Spleen (tissue), 7 donors: ENCODE measurements around a stretch of chr6.

DNA sequence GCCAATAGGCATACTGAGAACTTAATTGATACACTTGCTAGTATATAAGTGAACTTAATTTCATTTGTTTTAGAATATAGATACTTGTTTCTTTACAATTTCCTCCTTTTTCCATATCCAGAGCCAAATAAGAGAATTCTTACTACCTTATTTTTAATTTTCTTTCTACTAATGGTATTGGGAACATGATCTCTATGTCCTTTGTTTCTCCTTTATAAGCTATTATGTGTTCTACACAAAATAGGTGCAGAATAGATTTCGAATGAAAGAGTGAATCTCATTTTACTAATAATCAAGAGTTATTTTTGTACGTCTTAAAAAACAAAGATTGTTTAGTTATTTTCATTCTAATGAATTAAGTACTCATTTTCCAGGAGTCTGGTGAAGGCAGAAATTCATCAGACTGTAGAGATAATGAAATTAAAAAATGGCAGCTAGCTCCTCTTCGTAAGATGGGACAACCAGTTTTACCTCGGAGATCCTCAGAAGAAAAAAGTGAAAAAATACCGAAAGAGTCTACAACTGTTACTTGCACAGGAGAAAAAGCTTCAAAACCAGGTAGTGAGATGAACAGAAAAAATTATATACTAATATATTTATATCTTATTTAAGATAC lies 58.7 kb downstream of the PHF3 start:
- PRO-cap, 4 experiments = no peak in any of the 4 experiments
- RAMPAGE, long total RNA, 4 experiments = no peak in any of the 4 experiments

- PRO-cap, 4 experiments = peak in 1 of 4 experiments; most common minus-strand start chr6:65374513 (in 1)
- RAMPAGE, long total RNA, 4 experiments = no peak in any of the 4 experiments
Observed at GRCh38 chr6:65374399-65374747, 73.1 kb downstream of the ZC3H11C start.

- PRO-cap, 4 experiments = no peak in any of the 4 experiments
- RAMPAGE, long total RNA, 4 experiments = no peak in any of the 4 experiments
Observed at GRCh38 chr6:67755430-67755864, 879.6 kb upstream of the ADGRB3 start.

DNA sequence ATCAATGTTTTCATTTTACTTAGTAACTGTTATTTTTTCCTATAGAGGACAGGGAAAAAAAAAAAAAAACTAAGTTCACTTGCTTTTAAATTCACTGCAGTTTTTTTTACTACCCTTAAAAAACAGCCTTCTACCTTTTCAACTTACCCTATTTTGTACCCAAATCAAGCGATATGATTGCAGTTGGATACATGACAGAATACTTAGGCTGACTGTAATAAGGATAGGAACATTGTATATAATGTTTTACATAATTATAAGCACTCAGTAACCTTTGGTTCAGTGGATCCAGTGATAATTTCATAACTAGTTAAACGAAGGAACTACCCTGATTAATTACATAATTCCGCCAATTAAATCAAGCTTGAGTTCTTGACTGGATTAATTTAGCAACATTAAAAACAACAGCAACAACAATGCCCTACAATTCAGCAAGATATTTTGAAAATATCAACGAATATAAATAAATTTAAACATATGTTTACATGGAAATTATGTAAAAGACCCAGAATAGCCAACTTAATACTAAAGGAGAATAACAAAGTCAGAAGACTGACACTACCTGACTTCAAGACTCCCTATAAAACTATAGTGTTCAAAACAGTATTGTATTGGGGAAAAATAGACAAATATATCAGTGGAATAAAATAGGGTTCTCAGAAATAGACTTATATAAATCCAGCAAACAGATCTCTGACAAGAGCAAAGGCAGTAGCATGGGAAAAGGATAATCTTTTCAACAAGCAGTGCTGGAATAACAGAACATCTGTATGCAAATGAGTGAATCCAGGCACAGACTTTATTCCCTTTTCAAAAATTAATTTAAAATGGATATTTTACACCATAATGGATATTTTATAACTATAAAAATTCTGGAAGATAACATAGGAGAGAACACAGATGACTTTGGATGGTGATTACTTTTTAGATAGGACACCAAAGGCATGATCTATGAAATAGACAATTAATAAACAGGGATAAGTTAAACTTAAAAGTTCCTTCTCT lies 593.5 kb upstream of the ADGRB3 start:
- PRO-cap, 4 experiments = no peak in any of the 4 experiments
- RAMPAGE, long total RNA, 4 experiments = no peak in any of the 4 experiments

- PRO-cap, 4 experiments = no peak in any of the 4 experiments
- RAMPAGE, long total RNA, 4 experiments = no peak in any of the 4 experiments
Observed at GRCh38 chr6:68757741-68758108, 122.6 kb downstream of the ADGRB3 start.

DNA sequence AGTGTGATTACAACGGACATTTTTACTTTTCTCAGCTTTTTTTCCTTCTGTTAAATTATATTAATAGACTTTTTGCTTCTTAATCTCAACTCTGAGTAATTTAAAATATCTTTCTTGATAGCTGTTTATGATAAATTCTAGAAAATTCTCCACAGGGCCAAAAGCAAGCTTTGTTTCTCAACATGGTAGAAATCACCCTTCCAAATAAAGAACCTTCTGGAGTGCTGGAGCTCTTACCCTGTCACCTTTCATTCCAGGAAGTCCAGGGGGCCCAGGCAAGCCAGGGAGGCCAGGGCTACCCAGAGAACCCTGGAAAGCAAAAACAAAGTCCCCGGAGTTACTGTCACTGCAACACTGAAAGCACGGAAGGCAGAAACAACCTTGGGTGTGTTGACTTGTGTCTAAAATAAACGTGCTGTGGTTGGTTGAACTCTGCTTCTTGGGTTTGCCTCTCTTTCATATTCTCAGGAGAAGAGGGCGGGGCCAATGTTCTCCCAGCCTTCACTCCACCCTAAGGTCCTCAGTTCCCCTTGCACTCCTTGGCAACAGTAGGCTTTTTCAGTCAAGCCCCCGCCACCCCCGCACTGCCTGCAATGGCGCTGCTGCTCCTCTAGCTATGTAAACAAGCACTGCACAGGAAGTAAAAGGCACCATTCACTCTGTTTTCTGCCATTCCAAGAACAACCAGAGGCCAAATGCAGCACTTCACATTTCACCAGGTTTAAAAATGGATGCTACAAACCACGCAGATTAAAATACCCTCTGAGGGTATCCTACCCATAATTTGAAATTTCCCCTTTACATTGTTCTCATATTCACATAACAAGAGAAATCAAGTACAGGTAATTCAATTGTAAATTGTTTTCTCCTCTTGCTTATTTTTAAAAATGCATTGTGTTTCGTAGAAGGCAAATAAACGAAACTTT lies 60.9 kb downstream of the COL9A1 start:
- PRO-cap, 4 experiments = no peak in any of the 4 experiments
- RAMPAGE, long total RNA, 4 experiments = no peak in any of the 4 experiments

DNA sequence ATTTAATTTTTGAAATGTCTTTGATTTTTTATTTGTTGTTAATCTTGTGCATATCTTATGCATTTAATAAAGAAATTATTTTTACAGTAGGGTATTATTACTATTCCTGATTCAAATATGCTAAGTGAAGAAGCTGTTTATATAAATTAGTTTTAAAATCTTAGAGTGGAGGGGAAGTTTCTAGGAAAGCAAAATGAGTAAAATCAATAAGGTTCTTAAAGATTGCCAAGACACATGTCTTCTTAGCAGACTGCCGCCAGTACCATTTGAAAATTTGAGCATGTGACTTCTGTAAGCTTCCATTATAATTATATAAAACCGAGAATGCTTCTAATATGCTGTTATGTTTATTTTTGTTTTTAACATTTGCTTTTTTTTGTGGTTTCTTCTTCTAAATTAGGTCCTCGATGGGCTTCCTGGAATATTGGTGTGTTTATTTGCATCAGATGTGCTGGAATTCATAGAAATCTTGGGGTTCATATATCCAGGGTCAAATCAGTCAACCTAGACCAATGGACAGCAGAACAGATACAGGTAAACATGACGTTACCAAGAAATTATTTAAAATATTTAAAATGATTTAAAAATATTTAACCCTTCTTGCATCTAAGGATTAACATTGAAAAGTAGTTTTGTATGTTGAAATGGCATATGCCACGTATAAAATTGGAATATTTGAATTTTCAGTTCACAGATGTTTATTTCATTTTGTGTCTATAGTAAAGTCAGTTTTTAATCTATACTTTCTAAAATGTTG lies 64.5 kb downstream of the SMAP1 start:
- PRO-cap, 4 experiments = no peak in any of the 4 experiments
- RAMPAGE, long total RNA, 4 experiments = no peak in any of the 4 experiments

GRCh38 chr6:71290445-71291693 lies 2.3 kb downstream of the OGFRL1 start:
- PRO-cap, 4 experiments = no peak in any of the 4 experiments
- RAMPAGE, long total RNA, 4 experiments = no peak in any of the 4 experiments

DNA sequence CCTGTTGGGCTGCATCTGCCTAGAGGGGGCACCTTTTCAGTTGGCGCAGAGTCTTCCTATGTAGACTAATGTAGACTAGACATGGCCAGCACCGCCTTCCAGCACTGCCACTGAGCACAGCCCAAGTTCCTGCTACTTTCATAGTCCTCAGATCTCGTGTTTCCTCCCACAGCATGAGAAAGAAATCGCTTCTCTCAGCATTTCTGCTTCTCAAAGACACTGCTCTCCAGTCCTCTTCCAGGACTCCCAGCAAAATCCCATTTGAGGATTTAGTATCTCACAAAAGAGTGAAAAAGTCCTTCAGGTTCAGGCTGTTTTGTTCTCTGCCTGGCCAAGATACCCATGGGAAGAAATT lies 35.6 kb downstream of the OGFRL1 start:
- PRO-cap, 4 experiments = no peak in any of the 4 experiments
- RAMPAGE, long total RNA, 4 experiments = no peak in any of the 4 experiments

DNA sequence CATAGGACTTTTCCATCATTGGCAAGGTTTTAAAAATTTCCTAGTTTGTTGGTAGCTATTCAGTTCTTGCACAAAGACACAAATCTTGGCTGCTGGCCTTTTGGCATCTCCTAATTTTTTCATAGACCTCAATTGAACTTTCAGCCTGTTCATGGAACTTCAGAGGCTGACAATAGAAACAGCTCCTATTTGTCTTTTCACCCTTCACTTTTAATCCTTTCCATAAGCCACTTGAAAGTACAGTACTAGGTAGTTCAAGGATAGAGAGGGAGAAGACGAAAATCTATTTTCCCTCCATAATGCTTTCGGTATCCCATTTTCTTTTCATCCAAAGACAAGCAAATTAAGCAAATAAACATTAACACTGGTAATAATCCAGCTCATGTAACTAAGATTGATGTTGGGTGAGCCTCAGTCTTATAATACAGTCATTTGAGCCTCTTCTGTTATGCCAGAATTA lies 61.7 kb downstream of the OGFRL1 start:
- PRO-cap, 4 experiments = no peak in any of the 4 experiments
- RAMPAGE, long total RNA, 4 experiments = no peak in any of the 4 experiments

DNA sequence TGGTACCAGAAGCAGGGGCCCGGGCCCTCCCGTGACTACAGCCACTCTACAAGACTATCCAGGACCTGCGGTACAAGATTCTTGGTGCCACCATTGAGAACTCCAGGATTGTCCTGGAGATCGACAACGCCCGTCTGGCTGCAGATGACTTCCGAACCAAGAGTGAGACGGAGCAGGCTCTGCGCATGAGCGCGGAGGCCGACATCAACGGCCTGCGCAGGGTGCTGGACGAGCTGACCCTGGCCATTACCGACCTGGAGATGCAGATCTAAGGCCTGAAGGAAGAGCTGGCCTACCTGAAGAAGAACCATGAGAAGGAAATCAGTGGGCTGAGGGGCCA lies 296.4 kb downstream of the OGFRL1 start:
- PRO-cap, 4 experiments = no peak in any of the 4 experiments
- RAMPAGE, long total RNA, 4 experiments = no peak in any of the 4 experiments

- PRO-cap, 4 experiments = no peak in any of the 4 experiments
- RAMPAGE, long total RNA, 4 experiments = no peak in any of the 4 experiments
Observed at GRCh38 chr6:72217967-72218479, 331.7 kb downstream of the RIMS1 start.

GRCh38 chr6:72620969-72621949 lies 605 bp upstream of the KCNQ5 start:
- PRO-cap, 4 experiments = no peak in any of the 4 experiments
- RAMPAGE, long total RNA, 4 experiments = start-site peak on the plus strand in 1 of 4 experiments, at chr6:72621338-72621665 at its widest, 11 reads per replicate

GRCh38 chr6:73264249-73265015 lies 1.4 kb upstream of the KHDC1 start:
- PRO-cap, 4 experiments = no peak in any of the 4 experiments
- RAMPAGE, long total RNA, 4 experiments = start-site peak on the plus strand in 1 of 4 experiments, at chr6:73264262-73264370 at its widest, 5 reads per replicate

DNA sequence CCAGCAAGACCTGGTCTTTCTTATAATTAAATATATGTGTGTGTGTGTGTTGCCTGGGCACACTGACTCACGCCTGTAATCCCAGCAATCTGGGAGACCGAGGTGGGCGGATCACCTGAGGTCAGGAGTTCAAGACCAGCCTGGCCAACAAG lies 324 bp upstream of the CGAS start:
- PRO-cap, 4 experiments = no peak in any of the 4 experiments
- RAMPAGE, long total RNA, 4 experiments = no peak in any of the 4 experiments

DNA sequence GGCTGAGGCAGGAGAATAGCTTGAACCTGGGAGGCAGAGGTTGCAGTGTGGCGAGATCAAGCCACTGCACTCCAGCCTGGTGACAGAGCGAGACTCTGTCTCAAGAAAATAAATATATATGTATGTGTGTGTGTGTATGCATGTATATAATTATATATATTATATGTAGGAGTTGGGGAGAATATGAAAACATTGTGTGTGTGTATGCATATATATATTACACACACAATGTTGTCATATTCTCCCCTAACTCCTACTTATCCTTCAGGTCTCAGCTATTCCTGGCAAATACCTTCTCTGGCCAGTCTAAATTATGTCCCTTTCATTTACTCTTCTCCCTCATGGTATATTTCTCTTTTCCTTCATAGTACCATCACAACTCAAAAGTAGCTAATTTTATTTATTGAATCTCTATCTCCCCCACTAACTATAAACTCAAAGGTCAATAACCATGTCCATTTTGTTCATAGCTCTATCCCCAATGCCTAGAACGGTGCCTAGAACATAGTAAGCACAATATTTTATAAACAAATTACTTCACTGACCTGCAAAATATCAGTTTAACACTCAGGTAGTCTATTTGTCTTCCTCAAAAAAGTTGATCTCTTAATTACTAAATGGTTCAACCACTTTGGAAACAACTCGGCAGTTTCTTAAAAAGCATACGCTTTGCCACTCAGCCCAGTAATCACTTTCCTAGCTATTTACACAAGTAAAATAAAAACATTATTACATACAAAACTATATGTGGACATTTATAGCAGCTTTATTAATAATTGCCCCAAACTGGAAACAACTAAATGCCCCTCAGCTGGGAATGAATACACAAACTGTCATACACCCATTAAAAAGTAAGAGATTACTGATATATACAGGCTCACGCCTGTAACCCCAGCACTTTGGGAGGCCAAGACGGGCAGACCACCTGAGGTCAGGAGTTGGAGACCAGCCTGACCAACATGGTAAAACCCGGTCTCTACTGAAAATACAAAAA lies 7.6 kb downstream of the EEF1A1 start:
- PRO-cap, 4 experiments = no peak in any of the 4 experiments
- RAMPAGE, long total RNA, 4 experiments = no peak in any of the 4 experiments

DNA sequence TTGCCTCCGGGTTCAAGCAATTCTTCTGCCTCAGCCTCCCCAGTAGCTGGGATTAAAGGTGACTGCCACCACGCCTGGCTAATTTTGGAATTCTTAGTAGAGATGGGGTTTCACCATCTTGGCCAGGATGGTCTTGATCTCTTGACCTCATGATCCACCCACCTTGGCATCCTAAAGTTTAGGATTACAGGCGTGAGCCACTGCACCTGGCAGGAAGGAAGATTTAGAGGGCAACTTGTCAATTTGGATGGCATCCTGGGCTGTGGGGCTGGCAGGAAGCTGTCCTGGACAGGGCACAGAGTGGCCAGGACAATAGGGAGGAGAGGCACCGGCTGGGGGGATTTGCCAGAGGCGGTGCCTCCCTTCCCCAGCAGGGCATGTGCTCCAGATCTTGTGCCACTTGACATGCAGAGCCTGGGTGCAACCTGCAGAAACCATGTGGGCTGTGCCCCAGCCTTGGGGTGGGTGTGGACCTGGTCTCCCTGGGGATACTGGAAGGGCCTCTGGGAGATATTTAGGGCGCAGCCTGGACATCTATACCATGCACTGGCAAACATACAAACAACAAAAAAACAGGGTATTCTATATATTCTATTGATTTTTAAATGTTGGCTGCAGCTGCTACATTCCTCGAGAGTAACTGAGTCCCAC lies 58.5 kb upstream of the EEF1A1 start:
- PRO-cap, 4 experiments = no peak in any of the 4 experiments
- RAMPAGE, long total RNA, 4 experiments = no peak in any of the 4 experiments

DNA sequence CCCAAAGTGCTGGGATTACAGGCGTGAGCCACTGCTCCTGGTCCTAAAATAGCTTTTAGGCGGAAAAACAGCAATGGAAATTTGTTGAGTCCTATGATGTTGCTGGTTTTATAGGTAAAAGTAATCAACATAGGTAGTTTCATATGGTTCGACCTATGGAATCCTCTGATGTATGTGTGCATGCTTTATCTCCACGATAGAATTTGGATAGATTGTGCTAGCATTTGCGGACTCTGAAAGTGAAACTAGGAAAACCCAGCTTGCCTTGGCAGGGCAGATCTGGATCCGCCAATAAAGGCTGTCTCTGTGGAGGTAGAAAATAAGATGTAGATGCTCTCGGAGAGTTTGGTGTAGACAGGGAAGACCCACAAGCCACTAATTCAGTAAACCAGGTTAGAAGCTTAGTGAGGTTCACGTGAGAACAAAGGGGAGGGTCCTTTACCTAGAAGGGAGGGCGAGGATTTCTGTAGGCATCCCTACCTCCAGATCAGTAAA lies 1.0 kb upstream of the SLC17A5 start:
- PRO-cap, 4 experiments = peak in 2 of 4 experiments; most common plus-strand start position 268 of the sequence (in 1); most common minus-strand start position 198 of the sequence (in 1)
- RAMPAGE, long total RNA, 4 experiments = no peak in any of the 4 experiments

- PRO-cap, 4 experiments = no peak in any of the 4 experiments
- RAMPAGE, long total RNA, 4 experiments = no peak in any of the 4 experiments
Observed at GRCh38 chr6:74606598-74606853, 599.3 kb downstream of the COL12A1 start.

GRCh38 chr6:75075869-75076535 lies 129.9 kb downstream of the COL12A1 start:
- PRO-cap, 4 experiments = no peak in any of the 4 experiments
- RAMPAGE, long total RNA, 4 experiments = no peak in any of the 4 experiments